ENCODE data around the genes ACOT4, SYNDIG1L and AREL1.

DNA sequence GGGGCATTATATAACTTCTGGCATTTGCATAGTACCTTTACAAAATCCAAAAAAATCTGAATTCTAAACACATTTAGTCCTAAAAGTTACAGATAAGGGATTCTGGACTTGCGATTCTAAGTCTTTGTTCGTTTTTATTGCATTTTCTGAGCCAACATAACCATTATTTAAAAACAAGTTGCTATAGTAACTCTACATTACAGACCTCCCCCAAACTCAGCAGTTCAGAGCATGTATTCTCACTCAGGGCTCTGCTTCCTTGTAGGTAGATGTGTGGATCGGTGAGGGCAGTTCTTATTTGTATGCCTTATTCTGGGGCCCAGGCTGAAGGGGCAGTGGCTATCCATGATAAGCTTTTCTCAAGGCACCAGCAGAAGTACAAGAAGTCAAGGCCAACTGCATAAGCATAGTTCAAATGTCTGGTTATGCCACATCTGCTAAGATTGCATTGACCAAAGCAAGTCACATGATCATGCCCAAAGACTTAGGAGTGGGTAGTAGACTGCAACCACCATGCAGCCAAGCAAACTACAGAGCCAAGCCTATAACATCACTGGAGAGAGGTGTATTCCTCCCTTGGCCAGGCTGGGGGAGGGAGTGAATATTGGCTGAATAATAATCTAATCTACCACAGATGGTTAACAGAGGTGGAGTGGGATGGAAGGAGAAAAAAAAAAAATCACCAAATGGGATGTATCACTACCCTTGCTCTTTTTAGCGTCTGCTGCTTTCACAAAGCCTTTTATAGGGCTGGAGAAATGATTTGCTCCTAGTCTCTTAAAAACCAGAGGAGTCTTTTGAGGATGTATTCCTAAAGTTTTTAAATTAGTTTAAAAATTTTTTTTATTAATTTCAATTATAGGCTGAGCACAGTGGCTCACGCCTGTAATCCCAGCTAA, 4.6 kb downstream of the PSEN1 start:
- PRO-cap: no peak
- RRBS: no CpG with 5 or more reads among the region's 5 CpGs

DNA sequence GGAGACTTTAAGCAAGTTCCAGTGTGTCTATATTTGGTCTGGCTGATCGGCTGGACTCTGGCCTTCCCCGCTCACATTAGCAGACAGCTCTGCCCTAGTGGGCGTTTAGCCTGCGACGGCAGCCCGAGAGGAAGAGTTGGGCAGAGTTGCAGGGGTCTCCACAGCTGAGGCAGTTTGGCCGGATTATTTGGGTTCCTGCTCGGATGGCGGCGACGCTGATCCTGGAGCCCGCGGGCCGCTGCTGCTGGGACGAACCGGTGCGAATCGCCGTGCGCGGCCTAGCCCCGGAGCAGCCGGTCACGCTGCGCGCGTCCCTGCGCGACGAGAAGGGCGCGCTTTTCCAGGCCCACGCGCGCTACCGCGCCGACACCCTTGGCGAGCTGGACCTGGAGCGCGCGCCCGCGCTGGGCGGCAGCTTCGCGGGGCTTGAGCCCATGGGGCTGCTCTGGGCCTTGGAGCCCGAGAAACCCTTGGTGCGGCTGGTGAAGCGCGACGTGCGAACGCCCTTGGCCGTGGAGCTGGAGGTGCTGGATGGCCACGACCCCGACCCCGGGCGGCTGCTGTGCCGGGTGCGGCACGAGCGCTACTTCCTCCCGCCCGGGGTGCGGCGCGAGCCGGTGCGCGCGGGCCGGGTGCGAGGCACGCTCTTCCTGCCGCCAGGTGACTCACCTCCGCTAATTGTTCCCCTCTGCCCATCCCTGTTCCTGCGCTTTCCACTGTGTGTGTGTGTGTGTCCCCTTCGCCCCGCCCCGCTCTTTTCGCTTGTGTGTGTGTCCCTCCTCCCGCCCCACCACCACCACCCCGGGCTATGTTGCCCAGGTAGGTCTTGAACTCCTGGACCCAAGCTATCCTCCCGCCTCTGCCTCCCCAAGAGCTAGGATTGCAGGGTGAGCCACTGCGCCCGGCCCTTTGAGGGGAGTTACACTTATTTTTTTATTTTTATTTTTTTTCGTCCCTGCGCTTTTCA, 559 bp downstream of the ACOT1 start:
- PRO-cap: no peak
- RRBS: 3% methylated on average over 6 of the region's 89 CpGs

DNA sequence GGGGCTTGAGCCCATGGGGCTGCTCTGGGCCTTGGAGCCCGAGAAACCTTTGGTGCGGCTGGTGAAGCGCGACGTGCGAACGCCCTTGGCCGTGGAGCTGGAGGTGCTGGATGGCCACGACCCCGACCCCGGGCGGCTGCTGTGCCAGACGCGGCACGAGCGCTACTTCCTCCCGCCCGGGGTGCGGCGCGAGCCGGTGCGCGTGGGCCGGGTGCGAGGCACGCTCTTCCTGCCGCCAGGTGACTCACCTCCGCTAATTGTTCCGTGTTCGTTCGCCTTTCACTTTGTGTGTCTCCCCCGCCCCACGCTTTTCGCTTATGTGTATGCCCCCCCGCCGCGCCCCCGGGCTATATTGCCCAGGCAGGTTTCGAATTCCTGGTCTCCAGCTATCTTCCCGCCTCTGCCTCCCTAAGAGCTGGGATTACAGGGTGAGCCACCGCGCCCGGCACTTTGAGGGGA, 661 bp downstream of the ACOT2 start:
- PRO-cap: bidirectional peak, plus-strand start at position 282 of the sequence, minus-strand start at position 164 of the sequence
- RRBS: 2% methylated on average over 9 of the region's 44 CpGs

DNA sequence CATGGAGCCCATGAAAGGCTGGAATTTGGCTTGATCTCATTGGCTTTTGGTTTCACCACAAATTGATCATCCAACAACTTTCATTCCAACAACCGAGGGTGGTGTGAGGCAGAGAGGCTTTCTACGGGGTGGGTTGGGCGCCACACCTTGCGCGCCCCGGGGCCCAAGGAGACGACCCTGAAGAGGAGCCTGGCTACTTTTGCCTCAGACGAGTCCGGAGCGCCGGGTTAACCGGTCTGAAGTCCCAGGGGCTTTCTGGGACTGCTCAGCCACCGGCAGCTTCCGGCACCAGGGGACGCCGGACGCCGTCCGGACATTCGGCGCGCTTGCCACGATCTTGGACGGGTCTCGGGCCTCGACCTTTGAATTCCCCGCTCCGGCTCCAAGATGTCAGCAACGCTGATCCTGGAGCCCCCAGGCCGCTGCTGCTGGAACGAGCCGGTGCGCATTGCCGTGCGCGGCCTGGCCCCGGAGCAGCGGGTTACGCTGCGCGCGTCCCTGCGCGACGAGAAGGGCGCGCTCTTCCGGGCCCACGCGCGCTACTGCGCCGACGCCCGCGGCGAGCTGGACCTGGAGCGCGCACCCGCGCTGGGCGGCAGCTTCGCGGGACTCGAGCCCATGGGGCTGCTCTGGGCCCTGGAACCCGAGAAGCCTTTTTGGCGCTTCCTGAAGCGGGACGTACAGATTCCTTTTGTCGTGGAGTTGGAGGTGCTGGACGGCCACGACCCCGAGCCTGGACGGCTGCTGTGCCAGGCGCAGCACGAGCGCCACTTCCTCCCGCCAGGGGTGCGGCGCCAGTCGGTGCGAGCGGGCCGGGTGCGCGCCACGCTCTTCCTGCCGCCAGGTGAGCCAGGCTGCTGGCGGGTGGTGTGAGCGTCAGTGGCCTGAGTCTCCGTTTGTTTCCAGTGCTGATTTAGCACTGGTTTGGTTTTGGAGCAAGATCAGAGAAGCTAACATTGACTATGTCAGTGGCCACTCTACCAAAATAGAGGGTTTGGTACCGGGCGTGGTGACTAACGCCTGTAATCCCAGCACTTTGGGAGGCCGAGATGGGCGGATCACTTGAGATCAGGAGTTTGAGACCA, at the start of gene ACOT4:
TSS of gene ACOT4 (plus strand) at position 301 of the 1,085 bp plus-strand sequence.
- PRO-cap: bidirectional peak, plus-strand start at position 797 of the sequence, minus-strand start at position 483 of the sequence
- RRBS: 4% methylated on average over 27 of the region's 96 CpGs

- PRO-cap: no peak
- RRBS: no CpG with 5 or more reads among the region's 7 CpGs
Measured at GRCh38 chr14:73751261-73751760, 8.8 kb downstream of the MIDEAS start.

GRCh38 chr14:73757567-73758281, 2.4 kb downstream of the MIDEAS start:
- PRO-cap: no peak
- RRBS: no CpG with 5 or more reads among the region's 9 CpGs

DNA sequence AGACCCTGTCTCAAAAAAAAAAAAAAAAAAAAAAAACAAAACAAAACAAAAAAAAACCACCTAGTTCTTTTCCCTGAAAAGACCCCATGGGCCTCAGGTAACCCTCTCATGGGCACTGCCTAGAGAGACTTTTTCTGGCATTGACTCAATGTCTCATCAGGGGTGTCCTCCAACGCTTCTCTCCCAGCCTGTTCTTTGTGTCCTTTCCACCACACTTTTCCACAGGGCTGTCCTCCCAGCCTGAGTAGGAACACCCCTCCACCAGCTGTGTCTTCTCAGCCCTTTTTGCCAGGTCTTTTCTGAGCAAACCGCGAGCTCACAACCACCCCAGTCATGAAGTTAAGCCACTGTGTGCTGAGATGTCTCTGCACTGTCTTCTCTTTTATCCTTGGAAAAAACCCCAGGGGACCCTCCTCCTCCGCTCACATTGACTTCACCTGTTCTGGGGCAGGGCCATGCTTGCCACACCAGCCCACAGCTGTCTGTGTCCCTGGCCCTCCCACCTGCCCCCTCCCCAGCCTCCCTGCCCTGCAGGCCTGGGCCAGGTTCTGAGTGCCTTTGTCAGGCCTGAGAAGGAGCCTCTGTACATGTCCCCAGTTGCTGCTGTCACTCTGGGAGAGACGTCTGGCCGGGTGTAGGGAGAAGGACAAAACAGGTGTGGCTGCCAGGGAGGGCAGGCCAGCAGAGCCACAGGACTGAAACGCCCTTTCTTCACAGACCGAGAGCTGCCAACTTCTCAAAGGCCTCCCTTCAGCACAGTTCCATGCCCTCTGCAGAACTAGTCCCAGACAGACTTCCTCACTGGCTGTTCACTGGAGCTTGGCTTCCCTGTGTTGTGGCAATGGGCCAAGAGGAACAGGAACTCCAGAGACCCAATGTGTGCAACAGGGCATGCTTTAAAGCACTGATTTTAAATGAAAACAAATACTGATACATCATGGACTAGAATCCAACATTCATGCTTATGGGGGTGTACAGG, 4.5 kb upstream of the MIDEAS start:
- PRO-cap: no peak
- RRBS: no CpG with 5 or more reads among the region's 8 CpGs

DNA sequence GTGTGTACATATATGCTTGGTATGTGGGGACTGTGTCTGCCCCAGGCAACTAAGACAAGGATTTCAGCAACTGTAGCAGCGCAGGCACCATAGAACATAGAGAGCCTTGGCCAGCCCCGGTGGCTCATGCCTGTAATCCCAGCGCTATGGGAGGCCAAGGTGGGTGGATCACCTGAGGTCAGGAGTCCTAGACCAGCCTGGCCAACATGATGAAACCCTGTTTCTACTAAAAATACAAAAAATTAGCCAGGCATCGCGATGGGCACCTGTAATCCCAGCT, 13.3 kb upstream of the PTGR2 start:
- PRO-cap: no peak
- RRBS: no CpG with 5 or more reads among the region's 5 CpGs

DNA sequence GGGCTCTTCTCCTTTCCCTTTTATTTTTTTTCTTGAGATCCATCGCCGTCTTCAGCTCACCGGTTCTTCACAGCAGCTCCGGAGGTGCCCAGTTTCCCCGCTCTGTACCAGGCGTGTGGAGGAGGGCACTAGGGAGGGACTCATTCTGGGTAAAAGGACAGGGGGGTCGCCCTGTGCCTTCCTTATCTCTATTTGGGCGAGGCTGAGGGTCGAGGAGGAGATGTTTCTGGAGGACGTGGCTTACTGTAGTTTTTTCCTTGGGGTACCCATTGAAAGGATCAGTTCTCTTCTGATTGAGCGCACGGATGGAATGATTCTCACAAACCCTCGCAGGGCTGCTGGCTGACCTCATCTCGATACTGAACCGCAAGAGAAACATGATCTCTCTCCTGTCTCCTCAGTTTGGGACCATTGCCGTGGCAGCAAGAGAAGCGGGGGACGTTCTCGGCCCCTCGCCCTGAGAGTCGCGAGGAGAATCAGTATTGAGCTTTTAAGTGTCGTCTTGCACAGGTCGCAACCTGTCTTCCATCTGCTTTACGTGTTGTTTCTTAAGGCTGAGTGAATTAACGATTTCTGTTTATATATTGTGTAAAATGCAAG, 436 bp downstream of the LIN52 start:
- PRO-cap: no peak
- RRBS: no CpG with 5 or more reads among the region's 26 CpGs

DNA sequence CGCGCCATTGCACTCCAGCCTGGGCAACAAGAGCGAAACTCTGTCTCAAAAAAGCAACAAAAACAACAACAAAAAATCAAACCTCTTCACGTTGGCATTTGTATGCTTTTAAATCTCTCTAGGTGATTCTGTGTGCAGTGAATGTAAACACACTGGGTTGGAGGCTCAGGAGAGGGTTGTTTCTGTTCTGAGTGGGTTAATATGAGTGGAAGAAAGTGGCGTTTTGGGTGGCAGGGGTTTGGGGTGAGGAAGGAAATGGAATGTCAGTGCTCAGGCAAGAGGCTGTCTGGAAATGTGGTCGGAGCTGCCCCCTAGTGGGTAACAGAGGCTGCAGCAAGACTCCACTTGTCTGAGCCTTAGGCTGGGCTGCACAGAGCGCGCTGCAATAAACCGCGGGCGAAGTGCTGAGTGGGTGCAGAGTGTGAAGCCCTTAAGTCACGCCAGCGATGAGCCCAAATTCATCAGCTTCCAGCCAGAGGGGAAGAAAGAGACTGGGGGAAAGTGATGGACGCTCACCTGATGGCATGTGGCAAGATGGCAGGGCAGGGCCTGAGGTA, 12.2 kb downstream of the VSX2 start:
- PRO-cap: no peak
- RRBS: no CpG with 5 or more reads among the region's 14 CpGs

GRCh38 chr14:74283448-74283734, 19.3 kb downstream of the ABCD4 start:
- PRO-cap: no peak
- RRBS: no CpG with 5 or more reads among the region's 5 CpGs

GRCh38 chr14:74349741-74350429, 1.6 kb downstream of the VRTN start:
- PRO-cap: no peak
- RRBS: no CpG with 5 or more reads among the region's 10 CpGs

DNA sequence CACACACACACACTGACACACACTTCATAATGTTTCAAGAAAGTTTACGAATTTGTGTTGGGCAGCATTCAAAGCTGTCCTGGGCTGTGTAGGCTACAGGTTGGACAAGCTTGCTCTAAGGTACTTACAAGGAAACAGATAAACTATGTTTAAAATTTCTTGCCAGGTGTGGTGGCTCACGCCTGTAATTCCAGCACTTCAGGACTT, 27.4 kb downstream of the SYNDIG1L start:
- PRO-cap: unidirectional peak, minus-strand start at position 93 of the sequence
- RRBS: no CpG with 5 or more reads among the region's 2 CpGs

DNA sequence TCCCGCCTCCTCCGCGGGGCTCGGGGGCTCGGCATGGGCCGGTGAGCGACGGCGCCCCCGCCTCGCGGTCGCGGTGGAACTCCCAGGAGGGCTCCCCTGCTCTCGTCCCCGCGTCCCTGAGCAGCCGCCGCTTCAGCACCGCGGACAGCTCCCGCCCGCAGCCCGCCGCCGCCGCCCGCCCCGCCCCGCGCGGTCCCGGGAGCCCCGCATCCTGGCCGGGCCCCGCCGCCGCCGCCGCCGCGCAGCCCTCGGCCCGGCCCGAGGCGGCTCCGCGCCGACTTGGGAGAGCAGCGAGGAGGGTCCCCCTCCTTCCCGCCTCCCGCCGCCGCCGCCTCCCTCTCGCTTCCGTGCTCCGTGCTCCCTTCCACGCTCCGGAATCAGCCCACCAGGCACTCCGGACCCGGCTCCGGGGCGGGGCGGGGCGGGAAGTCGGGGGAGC, at the start of gene SYNDIG1L:
TSS of gene SYNDIG1L (minus strand) at position 281 of the 439 bp plus-strand sequence.
- PRO-cap: no peak
- RRBS: 5% methylated on average over 20 of the region's 67 CpGs

DNA sequence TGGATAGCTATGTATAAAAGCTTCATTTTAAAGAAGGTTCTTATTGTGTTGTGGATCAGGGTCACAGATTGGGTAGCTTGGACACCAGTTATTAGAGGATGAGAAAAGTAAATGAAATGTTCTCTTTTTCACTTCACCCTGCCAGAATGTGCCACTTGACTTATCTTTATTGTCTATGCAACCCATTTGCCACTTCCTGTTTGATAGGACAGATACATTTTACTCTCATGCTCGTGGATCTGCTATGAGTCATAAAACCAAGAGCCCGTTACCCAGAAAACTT, 1.7 kb downstream of the ISCA2 start:
- PRO-cap: no peak
- RRBS: no CpG with 5 or more reads among the region's 2 CpGs

GRCh38 chr14:74656011-74656421, 44.0 kb upstream of the LTBP2 start:
- PRO-cap: no peak
- RRBS: no CpG with 5 or more reads among the region's 1 CpG

DNA sequence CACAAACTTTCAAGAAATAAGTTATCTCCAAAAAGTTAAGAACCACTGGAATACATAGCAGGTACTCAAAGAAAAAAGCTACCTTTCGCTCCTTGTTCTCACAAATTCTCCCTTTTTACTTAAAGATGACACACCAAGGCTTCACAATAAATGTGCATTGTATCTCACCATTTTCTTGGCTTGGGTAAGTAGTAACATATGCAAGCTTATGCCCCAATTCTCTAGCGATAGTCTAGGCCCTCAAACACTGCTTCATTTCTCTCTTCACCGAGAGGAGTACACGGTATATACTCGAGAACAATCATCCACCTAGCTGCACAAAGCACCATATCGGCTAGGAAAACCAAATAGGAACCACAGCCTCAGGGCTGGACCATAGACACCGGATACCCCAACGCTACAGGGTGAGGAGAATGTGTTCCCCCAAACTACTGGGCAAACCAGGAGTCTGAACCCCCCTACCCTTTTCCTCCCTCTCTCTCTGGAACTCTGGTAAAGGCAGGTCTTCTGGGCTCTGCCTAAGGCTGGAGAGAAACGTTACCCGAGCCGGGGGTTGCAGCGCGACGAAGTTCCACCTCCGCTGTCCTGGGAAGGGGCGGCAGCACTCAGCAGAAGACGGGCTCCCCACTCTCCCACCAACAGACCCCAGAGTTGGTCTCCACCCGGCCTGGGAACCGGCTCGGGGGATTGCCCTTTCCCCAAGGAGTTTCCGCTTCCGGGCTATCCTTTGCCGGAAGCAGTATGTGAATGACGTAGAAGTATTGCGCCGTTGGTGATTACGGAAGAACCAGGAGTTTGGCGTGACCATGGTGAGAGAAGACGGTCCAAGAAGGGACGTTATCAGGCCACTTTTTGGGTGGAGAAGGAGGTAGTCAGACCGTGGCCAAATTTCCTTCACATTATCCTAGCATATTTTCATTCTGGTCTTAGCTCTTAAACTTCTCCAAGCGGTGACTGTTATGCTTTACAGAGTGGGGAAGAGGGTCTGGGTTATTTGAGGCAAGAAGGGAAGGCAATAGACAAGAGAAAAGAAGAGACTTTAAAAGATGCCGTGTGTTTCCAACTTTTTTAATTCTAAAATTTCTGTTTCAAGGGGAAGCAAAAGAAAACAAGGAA, at the start of gene AREL1:
TSS of gene AREL1 (minus strand) at position 689 of the 1,116 bp plus-strand sequence.
- PRO-cap: bidirectional peak, plus-strand start at position 790 of the sequence, minus-strand start at position 672 of the sequence
- RRBS: 2% methylated on average over 6 of the region's 33 CpGs

DNA sequence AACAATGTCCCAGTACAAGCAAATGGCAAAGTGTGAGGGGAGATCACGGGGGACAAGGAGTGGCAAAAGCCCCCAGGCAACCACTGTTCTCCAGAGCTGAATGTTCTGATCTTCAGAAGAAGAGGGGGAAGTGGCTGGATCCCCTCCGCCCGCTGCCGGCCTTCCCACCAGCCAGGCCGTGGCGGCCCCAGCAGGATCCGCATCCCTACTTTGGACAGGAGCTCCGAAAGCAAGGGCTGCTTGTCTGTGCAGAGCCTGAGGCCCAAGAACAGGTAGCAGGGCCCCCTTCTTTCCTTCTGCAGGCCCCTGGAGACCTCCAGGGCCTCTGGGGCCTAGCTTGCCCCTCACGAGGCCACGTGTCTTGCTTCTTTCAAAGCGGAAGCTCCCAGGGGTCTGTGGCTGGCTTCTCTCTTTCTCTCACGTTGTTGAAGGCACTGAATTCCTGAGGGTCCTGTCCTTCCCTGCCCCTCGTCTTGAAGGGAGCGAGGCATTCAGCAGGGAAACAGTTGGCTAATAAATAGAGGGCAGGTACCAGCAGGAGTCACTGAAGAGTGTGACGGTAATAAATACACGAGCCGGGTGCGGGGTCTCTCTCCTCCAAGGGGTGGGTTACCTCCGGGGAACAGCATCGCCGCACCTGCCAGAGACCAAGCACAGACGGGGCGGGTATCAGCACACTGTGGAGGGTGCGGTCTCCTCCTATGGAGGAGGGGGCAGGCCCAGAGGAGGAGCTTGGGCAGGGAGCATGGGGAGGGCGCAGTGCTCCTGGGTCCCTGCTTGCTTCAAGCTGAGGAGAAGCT, 13.1 kb downstream of the PGF start:
- PRO-cap: no peak
- RRBS: no CpG with 5 or more reads among the region's 25 CpGs

DNA sequence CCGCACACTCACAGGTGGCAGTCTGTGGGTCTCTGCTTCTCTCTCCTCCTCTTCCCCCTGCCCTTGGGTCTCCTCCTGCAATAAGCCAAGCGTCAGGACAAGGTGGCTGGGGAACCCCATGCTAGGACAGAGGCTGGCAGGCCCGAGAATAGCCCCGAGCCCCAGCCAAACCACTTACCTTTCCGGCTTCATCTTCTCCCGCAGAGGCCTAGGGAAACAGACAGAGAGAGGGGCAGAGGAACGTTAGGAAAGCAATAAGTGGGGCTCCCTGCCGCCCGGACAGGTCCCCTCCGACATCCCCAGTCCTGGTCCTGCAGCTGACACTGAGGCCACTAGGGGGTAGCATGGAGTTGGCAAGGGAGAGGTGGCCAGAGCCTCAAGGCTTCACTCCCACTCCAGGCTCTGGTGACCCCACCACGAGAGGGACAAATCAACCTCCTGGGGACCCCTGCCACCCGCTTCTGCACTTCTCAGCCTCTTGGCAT, 9.2 kb downstream of the PGF start:
- PRO-cap: no peak
- RRBS: 10% methylated on average over 4 of the region's 12 CpGs

GRCh38 chr14:74964046-74964331, 8.6 kb upstream of the PGF start:
- PRO-cap: no peak
- RRBS: no CpG with 5 or more reads among the region's 6 CpGs

Measured in kidney (tissue), 2 donors.